HGPS cell (cell line): ENCODE measurements around the genes LCE1D, LCE1C, LCE1A, SMCP, LELP1, PGLYRP3, S100A4, S100A14, ILF2 and INTS3.

GRCh38 chr1:151790613-151791688 lies 651 bp upstream of the TDRKH start:
- RRBS, result 0% methylated on average over 2 of the region's 69 CpGs

DNA sequence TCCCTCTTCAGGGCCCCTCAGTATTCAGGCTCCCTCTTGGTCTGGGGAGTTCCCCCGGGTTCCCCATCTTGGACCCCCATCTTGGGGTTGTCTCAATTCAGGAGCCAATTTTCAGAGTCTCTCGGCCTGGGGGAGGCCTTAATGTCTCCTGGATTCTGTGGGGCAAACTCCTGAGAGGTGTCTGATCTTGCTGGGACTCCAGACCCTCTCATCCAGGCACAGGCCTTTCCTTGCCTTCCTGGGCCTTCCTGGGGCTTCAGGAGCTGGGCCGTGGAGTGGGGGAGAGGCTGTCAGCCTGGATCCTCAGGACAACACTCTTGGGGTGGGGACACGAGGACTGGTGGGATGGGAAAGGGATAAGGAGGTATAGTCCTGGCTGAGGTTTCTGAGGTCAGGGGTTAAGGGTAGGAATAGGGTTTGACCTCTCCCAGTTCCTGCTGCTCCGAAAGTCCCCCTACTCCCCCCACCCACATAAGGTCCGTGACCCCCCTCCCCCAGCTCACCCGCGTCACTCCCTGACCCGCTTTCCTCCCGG lies 4.1 kb downstream of the RORC start:
- RRBS, result no CpG with 5 or more reads among the region's 10 CpGs

DNA sequence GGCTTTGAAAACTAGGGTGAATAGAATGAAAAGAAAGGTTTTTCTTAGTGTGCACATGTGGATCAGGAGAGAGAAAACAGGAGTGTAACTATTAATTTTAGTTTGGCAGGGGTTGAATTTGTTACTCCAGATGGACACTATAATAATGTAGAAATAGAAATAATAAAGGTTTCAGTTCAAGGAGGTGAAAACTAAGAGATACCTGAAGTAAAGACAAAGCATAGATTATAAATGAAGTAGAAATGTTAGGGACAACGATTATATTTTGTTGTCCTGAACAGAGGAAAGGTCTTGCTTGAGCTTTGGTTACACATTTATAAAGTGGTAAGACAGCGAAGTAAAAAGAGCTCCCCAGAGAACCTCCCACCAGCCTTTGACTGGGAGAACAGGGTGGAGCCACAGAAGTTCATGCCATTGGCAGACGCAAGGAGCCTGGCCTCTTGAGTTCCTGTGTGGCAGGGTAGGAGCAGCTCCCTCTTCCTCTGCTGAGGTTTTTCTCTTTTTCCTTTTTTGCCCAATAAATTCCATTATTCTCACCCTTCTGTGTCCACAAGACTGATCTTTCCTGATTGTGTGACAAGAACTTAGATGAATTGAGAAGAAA lies 4.4 kb downstream of the THEM4 start:
- RRBS, result no CpG with 5 or more reads among the region's 3 CpGs

DNA sequence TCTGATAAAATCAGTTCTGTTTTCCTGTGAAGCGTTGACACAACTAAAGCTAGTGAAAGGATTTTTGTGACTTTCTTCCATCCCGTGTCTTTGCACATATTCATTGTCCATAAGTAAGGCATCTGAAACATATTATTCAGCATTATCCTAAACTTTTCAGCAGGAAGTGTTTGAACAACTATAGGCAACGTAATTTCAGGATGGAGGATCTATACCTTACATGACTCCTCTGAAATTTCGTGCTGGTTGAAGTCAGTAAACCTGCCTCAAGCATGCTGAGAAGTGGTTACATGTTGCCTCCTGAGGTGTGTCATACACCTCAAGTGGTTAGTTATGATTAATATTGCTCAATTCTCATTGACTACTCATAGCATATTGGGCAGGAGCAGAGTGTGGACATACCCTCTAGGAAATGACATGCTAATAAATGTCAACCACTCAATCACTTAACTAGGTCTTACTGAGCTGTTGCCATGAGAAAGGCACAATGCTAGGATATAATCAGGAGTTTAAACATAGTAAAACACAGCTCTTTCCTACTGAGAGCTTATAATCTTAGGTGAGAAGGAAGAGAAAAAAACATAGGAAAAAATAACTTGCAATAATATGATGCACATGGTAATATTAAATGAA lies 37.0 kb upstream of the THEM4 start:
- RRBS, result no CpG with 5 or more reads among the region's 4 CpGs

DNA sequence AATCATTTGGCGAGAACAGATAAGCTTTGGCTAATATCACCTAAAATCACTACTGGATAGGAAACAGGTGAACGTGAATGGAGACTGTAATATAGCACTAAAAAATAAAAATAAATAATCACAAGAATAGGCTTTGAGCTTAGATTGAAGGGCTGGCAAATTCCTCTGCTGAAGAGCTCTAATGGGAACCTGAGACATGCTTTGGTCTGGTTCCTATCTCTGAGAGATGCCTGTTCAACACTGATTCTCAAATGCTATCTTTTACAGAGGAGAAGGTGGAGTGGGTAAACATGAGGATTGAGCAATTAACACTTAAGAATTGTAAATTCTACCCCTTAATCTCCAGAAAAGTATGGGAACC lies 5.5 kb downstream of the S100A10 start:
- RRBS, result no CpG with 5 or more reads among the region's 2 CpGs

- RRBS, result no CpG with 5 or more reads among the region's 9 CpGs
These were observed 7.8 kb downstream of the S100A11 start for GRCh38 chr1:152028951-152029539.

DNA sequence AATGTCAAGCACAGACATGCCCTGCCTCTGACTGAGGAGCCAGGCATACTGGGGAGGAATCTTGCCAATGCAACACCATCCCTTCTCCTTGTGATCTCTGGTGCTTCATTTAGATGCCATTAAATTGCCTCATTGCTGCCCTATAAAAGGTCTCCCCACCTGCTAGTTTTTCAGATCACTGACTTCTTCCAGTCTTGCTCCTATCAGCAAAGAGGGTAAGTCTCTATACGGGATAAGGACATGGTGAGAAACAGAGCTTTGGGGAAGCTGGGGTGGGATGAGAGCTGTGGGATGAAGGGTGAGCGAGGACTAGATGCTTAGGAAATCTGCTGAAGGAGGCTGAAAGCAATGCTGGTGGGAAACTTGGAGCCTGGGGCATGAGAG lies 909 bp upstream of the C1orf68 start:
- RRBS, result no CpG with 5 or more reads among the region's 2 CpGs

DNA sequence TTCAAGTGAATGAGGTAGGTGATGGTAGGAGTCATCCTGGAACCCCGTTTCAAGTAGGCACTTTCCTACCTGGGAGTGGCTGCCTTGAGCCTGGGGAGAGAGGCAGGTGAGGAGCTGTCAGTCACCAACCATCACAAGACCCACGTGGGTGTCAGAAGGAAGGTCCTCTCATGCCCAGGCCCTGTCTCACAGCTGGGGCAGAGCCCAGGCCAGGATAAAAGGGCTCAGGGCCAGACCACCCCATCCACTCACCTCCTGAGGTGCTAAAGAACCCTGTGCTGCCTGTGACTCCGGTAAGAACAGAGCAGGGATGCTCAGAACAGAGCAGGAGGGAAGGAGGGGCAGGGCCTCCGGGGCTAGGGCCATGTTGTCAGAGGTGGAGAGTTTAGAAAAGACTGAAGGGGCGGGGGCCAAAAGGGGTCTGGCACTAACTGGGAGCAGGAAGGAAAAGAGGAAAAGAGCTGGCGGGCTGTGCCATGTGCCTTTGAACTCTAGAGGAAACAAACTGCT lies at the start of gene LCE1D:
Gene LCE1D, plus strand, starts transcription at position 243 of the 510 bp plus-strand sequence.
- RRBS, result 15% methylated on average over 2 of the region's 6 CpGs

- RRBS, result no CpG with 5 or more reads among the region's 2 CpGs
These were observed at the start of gene LCE1C for GRCh38 chr1:152806475-152806802. Gene LCE1C (minus strand): TSS chr1:152806651.

GRCh38 chr1:152827297-152827549 lies at the start of gene LCE1A:
Gene LCE1A (plus strand): TSS chr1:152827473.
- RRBS, result no CpG with 5 or more reads among the region's 2 CpGs

- RRBS, result no CpG with 5 or more reads among the region's 1 CpG
These were observed at the start of gene SMCP for GRCh38 chr1:152878040-152878376. Gene SMCP (plus strand): TSS chr1:152878322.

DNA sequence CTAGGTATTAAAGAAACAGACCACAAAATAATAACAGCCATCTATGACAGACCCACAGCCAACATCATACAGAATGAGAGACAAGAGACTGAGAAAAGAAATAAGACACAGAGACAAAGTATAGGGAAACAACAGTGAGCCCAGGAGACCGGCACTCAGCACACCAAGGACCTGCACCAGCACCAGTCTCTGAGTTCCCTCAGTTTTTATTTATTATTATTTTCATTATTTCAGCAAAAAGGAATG lies 6.2 kb downstream of the SPRR2E start:
- RRBS, result no CpG with 5 or more reads among the region's 1 CpG

DNA sequence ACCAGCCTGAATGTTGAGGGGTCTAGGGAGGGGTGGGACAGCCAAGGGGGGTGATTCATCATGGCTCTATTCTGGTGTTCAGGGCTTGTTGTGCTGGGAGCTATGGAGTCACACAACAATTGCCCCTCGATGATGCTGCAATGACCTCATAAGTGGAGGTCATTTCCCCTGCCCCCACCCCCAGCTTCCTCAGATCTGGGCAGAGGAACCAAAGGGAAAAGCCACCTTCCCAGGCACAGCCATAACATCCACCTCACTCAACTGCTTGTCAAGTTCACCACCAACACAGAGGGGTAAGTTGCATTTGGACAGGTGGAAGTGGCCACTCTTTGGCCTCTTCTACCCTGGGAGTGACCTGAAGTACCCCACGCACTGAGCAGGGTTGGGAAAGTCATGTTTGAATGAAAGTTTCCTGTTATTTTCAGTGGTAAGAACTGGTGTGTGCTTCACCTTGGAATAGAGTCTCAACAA lies at the start of gene LELP1:
Gene LELP1, plus strand, starts transcription at position 192 of the 471 bp plus-strand sequence.
- RRBS, result no CpG with 5 or more reads among the region's 2 CpGs

- RRBS, result no CpG with 5 or more reads among the region's 2 CpGs
These were observed at the start of gene PGLYRP3 for GRCh38 chr1:153312827-153313129. Gene PGLYRP3 (minus strand): TSS chr1:153312952.

DNA sequence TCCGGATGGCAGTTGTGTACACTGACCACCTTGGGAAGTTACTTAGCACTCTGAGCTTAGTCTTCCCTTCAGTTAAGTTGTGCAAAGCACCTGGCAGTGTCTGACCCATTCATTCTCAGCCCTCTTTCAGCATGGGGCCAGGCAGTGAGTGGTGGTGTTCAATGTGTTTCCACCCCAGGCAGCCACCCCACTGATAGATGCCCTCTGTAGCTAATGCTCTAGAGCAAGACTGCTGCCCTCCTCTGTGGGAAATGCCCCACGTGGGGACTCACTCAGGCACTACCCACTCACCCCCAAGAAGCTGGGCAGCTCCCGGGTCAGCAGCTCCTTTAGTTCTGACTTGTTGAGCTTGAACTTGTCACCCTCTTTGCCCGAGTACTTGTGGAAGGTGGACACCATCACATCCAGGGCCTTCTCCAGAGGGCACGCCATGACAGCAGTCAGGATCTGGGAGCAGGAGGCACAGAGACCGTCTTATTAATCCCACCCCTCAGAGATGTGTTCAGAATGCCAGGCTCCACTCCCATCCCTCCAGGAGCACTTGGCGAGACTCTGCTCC lies 1.2 kb downstream of the S100A4 start:
- RRBS, result no CpG with 5 or more reads among the region's 7 CpGs

GRCh38 chr1:153545475-153546226 lies at the start of gene S100A4:
Gene S100A4 (minus strand): TSS chr1:153545806.
- RRBS, result no CpG with 5 or more reads among the region's 14 CpGs

DNA sequence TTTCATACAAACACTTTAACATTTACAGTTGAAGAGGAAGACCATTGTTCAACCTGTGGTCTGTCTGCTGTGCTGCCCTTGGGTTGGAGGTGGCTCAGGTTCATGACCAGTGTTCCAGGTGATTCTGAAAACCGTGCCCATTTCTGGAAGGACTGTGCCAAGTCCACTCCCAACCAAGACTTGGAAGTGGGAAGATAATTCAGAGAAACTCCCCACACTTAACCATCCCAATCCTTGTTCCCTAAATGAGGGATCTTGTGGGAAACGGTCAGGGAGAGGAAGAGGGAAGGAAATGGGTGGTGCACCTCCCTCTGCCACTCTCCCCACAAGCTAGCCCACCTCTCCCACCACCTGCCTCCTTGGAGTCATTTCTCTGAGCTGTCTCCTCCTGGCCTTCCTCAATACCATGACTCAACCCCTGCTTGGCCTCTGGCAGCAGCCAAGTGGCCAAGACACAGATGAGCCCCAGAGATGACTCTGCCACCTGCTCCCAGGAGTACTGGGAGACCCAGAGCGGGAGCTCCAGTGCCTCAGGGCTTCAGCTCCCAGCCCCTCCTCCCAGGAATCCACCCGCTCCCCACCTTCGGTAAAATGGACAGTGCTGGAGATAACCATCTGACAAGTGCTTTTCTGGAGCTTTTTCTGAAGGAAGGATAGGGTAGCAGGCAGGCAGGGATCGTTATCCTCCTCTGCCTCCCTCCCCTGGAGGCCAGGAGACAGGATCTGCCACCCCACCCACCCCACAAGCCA lies 2.7 kb downstream of the S100A16 start:
- RRBS, result no CpG with 5 or more reads among the region's 6 CpGs

- RRBS, result no CpG with 5 or more reads among the region's 15 CpGs
These were observed at the start of gene S100A14 for GRCh38 chr1:153616067-153617067. Gene S100A14 (minus strand): TSS chr1:153616325.

- RRBS, result 2% methylated on average over 6 of the region's 30 CpGs
These were observed at the start of gene ILF2 for GRCh38 chr1:153670783-153671318. Gene ILF2 (minus strand): TSS chr1:153670993.

- RRBS, result no CpG with 5 or more reads among the region's 22 CpGs
These were observed at the start of gene INTS3 for GRCh38 chr1:153727872-153728258. Gene INTS3 (plus strand): TSS chr1:153728050.